Cardiac ventricle fibroblast (primary cell): ENCODE results near the genes CPNE8 and PUS7L.

DNA sequence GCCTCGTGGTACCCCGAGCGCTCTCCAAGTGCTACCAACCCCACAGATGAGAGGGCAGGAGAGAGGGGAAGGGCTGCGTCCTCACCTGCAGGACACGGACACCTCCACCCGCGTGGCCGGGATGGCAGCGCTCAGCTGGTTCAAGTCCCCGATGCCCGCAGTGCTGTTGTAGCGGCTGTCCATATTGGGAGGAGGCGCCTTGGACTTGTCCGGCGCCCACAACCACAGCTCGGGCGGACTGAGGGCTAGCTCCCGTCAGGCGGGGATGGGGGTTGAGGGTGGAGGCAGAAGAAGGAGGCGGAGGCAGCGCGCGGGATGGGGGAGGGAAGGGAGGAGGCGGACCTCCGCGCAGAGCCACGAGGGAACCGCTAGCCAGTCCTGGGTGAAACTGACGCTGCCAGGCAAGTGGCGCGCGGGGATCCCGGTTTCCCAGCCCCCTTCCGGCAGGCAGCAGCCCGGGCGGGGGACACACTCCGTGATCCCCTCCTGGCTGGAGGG is at the start of gene CPNE8:
CPNE8 (minus strand) TSS at position 240 of the 498 bp plus-strand sequence.
- RAMPAGE, long total RNA = no peak

DNA sequence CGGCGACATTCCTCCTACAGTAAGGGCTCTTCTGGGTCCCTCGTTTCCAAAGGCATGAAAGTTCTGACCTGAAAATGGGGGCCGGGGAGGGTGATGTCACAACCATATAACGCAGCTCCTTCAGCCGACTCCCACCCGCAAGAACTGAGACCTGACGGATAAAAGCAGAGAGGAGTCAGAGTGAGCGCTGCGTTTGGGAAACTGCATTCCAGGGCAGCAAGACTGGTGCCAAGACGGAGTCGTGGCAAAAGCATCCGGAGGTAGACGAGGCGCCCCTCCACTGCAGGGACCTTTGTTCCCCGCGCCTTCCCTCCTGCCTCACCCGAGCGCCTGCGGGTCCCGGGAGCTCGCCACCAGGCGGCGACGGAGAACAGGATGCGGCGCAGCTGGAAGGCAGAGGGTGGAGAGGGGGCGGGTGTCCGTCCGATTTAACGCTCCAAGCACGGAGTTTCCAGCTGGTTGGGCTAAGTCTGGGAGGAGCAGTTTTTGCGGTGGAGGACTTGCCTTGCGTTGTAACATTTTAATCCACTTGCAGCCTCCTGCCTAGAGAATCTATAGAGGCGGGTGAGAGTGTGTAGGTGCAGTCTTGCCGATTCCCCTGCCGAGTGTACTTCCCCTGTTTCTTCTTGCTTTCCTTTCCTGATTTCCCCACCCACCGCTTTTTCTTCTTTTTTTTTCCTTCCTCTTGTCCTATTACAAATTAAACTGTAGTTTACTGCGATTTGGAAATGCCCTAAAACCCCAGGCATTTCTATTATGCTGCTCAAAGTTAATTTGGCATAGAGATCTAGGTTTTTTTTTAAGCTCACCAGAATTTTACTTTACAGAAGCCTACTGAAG is 1.3 kb upstream of the CPNE8 start:
- RAMPAGE, long total RNA = no peak

GRCh38 chr12:39145014-39145829 is 239.8 kb upstream of the CPNE8 start:
- RAMPAGE, long total RNA = no peak

DNA sequence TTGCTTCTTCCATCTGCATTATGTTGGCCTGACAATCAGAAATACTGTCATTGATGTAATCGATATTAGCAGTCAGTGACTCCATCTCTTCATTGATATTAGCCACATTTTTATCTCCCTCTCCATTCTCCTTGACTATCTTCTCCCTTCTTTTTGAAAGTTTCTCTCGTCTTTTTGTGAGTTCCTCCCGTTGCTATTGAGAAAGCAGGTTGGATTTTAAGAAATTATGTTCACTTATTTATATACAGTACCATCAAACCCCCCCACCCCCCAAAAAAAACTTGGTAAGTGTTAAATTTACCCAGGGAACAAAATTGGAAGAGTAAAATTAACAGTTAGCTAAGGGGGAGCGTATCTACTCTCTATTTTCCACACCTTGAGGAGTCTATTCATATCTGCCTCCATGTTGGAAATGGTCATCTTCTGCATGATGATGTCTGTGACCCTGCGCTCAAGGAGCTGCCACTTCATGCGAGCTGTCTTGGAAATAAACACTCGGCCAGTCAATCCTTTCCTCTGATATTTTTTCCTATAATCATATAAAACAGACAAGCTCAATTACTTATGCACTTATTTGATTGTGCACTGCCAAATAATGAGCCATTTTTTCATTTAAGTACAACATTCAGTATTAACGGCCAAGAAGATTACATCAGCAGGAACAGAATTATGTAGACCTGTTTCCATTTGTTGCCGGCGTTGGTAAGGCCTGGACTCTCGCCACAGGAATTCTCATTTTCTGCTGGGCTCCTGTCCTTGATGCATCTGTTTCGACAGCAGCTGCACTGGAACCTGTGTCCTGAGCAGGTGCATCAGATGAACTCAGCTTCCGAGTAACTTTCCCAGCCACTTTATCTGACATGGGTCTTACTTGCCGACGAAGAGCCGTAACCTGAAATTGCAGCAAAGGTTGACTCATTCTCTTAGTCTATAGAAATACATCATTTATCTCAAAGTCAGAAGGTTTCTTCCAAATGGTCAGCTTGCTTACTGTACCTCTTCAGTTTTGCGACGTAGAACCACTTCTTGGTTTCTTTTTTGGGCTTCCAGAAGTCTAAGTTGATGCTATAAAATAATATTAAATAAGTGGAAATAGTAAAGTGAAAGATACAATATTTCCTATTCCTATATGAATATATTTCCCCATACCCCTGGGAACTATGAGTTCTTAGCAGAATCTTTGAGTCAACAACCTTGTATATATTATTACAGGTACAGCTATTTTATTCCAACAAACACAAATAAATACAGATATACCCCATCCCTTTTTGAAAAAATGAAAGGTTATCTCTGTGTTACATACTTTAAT is 110.2 kb downstream of the KIF21A start:
- RAMPAGE, long total RNA = no peak

DNA sequence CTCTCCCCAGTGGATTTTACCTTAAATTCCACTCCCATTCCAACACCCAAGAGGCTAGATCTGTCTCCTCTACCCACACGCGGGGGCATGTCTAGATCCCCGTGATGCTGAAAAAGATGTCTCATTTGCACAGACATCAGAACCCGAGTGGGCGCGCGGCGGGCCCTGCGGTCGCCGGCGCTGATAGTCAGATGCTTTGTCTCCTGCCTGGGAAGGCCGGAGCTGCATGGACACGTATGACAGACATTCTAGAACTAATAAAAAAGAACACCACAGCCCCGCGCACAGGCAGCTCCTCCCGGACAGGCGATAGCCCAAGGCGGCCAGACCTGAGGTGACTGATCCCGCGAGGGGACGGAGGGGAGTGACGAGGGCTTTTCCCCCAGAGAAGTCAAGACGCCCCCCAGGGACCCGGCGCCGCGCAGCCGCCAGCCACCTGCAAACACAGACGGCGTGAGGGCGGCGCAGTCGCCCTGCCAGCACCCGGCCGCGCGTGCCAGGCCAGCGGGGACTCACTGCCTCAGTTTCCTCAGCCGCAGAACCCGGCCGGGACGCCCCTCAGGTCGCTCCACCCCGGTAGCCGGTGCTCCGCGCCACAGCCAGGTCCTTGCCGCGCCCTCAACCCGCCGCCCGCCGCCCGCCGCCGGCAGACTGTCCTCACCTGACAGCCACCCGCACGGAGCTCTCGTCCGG is 508 bp downstream of the KIF21A start:
- RAMPAGE, long total RNA = no peak

- RAMPAGE, long total RNA = no peak
Measured at GRCh38 chr12:39595780-39596420, 23.7 kb downstream of the ABCD2 start.

DNA sequence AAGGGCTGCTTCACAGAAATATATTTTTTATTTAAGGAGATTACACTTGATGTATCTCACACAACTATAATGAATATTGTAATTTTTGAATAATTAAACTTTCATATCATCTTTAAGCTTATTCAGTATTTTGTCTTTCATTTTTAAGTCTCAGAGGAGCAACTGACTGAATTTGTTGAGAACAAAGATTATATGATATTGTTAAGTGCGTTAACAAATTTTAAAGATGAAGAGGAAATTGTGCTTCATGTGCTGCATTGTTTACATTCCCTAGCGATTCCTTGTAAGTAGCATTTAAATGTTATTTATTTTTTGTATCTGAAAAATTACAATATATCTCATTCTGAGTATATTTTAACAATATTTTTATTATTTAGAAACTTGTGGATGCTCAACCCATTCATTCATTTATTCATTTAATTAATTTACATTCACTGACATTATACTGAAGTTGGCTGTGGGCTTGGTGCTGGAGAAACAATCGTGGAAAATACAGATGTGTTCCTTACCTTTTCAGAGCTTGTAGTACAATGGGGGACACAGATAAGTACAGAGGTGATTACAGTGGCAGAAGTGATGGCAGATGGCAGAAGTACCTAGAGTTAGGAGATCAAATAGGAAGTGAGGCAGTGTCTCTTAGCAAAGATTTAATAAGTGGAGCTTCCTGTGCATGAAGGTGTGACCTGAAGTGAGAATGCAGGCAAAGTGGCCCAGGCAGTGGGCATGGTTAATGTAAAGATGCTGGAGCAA is 15.7 kb downstream of the LRRK2 start:
- RAMPAGE, long total RNA = no peak

DNA sequence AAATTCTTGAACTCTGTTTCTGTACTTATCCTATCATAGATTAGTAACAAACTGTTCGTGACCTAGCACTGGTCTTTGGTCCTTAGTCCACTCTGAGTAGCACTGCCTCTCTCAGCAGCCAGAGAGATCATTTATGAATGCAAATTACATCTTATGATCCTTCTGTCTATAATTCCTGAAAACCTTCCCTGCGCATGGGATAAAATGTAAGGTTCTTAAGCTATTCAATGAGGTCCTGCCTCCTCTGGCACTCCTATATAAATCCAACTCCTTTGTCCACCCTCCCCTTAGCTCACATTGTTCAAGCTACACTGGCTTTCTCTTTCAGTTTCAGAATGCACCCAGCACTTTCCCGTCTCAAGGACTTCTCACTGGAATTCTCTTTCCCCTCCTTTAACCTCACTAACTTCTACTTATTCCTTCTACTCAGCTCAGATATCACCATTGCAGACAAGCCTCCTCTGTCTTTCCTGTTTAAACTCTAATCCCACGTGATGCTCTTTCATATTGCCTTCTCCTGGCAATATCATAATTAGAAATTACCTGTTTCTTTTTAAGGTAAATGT is 17.1 kb downstream of the PDZRN4 start:
- RAMPAGE, long total RNA = no peak

DNA sequence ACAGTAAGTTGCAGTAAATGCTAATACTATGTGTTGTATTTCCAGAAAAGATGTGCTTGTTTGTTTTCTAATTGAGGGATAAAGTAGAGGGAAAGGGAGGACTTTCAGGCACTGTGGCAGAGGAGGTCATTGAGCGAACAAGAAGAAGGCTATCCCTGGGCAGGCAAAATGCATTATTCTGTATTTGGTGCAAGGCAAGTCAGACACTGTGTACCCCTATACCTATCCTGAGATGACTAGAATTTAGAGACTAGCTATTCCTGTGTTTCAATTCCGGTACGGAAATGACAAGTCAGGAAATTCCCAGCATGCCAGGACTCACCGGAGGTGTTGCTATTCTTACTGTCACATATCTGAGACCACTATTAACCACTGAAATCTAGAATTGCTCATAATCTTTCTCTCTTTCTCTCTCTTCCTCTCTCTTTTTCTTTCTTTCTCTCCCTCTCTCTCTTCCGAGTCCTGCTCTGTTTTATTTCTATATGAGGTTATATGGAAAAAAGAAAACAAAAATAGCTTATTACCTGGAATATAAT is 297.1 kb downstream of the PDZRN4 start:
- RAMPAGE, long total RNA = no peak

- RAMPAGE, long total RNA = no peak
Measured at GRCh38 chr12:42145177-42145690, 560 bp upstream of the GXYLT1 start.

- RAMPAGE, long total RNA = no peak
Measured at GRCh38 chr12:42313496-42314247, 12.2 kb downstream of the ZCRB1 start.

- RAMPAGE, long total RNA = no peak
Measured at GRCh38 chr12:42387935-42388508, 62.1 kb downstream of the PPHLN1 start.

- RAMPAGE, long total RNA = no peak
Measured at GRCh38 chr12:42422162-42422680, 96.3 kb downstream of the PPHLN1 start.

GRCh38 chr12:42426538-42427206 is 100.7 kb downstream of the PPHLN1 start:
- RAMPAGE, long total RNA = no peak

DNA sequence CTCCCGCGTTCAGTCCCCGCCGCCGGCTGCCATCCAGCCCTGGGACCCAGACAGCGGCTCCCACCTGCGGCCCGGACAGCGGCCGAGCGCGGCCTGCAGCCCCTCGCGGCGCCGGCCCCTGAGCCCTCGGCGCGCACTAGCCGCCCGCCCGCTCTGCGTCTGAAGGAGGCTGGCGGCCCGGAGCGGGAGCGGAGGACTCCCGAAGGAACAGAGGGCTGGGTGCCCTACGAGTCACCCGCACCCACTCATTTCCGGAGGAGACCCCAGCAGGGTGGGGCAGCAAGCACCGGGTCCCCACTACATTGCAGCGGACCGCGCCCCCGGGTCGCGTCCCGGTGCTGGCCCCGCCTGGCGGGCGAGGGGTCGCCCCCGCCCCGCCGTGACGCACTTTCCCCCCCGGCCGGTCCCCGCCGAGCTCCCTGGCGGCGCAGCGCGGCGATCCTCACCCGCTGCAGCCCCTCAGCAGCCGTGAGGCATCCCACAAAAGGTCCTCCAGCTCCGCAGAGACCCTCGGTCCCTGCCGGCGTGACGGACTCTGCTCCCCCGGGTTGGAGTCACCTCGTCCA is 106.2 kb downstream of the PRICKLE1 start:
- RAMPAGE, long total RNA = no peak

DNA sequence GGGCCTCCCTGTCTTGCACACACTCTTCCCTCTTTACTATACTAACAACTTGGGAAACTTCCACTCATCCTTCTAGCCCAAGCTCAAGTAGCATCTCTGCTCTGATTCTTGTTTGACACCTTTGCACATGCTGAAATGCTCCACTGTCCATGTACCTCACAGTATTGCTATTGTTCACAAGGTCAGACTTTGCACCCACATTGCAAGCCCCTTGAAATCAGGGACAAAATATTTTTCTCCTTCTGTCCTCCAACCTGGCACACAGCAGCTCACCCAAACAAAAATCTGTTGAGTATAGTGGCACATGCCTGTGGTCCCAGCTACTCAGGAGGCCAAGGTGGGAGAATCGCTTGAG is 39.7 kb downstream of the PRICKLE1 start:
- RAMPAGE, long total RNA = no peak

DNA sequence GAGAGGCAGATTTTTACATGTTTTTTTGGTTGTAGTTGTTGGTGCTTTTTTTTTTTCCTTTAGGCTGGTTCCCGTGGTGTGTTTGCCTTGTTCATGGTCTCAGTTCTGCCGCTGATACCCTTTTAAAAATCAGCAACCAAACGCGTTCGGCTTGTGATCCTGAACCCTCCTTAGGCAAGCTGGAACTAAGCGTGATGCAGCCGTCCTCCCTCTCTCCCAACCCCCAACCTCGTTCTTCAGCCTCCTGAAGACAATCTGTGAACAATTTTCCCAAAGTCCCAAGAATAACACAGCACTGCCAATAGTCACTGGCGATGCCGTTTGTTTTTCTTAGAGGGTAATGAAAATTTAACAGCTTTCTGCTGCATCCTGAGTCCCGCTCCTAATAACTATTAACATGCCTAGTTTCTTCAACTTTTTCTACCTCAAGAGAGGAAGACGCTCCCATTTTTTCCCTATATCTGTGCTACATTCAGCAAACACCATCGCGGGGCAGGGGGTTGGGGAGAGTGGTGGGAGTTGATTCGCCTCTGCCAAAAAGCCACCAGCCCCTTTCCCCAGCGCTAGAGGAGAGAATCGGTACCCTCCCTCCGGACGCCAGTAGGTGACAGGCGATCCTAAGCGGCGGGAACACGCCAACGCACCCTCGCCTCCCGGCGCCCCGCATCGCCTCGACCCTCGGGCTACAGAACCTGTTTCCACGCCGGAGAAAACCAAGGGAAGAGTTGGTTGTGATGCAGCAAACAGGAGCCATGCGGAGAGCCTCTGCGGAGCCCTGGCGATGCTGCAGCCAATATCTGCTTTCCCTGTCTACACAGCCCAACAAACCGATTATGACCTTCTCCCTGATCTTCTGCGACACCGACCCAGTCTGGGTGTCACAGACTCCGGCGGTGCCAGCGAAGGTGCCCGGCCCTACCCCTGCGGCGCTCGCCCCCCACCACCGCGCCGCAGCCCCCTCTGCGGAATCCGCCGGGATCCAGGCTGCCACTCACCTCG is 777 bp downstream of the PRICKLE1 start:
- RAMPAGE, long total RNA = no peak

DNA sequence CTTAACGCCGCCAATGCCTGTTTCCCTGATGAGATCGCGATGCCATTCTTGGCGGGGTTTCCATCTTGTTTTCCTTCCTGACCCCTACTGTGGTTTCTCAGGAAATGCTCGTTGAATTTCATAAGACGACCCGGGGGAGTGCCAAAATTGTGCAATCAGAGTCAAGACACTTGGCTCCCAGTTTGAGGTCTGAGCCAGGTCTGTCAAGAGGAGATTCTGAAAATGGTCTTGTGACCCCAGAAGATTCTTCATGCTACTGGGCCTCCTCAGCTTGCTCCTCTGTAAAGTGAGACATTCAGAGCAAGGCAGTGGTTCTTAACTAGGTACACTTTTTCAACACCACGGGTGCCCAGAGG is 107.3 kb upstream of the PRICKLE1 start:
- RAMPAGE, long total RNA = no peak

GRCh38 chr12:42969213-42969875 is 379.8 kb upstream of the PRICKLE1 start:
- RAMPAGE, long total RNA = no peak

GRCh38 chr12:43758018-43758828 is at the start of gene PUS7L:
Gene PUS7L, minus strand, starts transcription at chr12:43758790.
- RAMPAGE, long total RNA = no peak